Uterus (tissue), 7 donors: ENCODE measurements around the genes OR2C3, OR2G2, OR14L1P, OR2L5, OR2G6 and OR2T29.

DNA sequence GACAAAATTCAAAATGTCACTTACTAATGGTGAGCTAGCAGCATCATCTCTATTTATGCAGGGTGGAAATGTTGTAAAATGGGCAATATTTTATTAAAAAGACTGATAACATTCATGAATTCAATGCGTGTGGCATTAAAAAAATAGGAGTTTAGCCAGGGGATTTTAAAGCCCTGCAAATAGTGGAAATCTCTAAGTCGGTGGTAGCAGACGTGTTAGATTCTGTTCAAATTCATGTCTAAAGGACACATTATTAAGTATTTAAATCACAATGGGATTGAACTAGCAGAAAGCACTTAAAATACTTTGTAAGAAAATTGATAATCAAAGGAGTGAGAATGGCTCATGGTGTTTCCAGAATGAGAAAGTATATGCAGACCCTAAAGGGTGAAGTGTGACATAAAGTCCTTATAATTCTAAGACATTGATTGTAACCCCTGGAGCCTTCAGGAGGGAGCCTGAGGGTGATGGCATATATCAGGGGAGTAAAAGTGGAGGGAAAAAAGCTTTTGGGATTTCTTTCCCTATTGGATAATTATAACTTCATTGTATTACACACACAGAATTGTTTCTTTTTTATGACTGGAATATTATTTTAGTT lies at the start of gene OR2C3:
Gene OR2C3 (minus strand): TSS at position 297 of the 601 bp plus-strand sequence.
- PRO-cap, 4 experiments, result no peak in any of the 4 experiments
- RAMPAGE, long total RNA, 2 experiments, result no peak in any of the 2 experiments
- RRBS, result no CpG with 5 or more reads among the region's 3 CpGs

- PRO-cap, 4 experiments, result no peak in any of the 4 experiments
- RAMPAGE, long total RNA, 2 experiments, result no peak in any of the 2 experiments
- RRBS, result no CpG with 5 or more reads among the region's 5 CpGs
Observed at GRCh38 chr1:247588009-247588587, at the start of gene OR2G2. TSS of gene OR2G2 (plus strand) at chr1:247588360.

DNA sequence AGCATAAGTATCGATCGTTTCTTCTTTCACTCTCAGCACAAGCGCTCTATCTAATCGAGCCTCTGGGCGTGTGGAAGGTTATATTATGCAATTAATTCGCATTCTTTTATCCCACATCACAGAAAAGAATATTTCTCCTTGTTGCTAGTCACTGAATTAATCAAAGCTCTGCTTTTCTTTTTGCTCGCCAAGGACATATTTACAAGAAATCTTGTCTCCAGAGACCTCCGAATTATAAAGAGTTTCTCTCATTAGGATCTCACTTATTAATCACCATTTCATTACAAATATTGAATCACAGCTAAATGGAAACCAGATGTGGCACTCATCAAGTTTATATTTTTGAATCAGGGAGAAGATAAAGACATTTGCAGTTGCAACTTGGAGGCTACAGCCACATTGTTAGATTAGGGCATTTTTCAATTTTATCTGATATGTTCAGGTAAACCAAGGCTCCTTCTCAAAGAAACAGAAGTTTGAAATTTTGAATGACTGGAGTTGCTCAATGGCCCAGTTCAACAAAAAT lies at the start of gene OR14L1P:
Gene OR14L1P (plus strand): TSS at position 285 of the 526 bp plus-strand sequence.
- PRO-cap, 4 experiments, result no peak in any of the 4 experiments
- RAMPAGE, long total RNA, 2 experiments, result no peak in any of the 2 experiments
- RRBS, result no CpG with 5 or more reads among the region's 8 CpGs

DNA sequence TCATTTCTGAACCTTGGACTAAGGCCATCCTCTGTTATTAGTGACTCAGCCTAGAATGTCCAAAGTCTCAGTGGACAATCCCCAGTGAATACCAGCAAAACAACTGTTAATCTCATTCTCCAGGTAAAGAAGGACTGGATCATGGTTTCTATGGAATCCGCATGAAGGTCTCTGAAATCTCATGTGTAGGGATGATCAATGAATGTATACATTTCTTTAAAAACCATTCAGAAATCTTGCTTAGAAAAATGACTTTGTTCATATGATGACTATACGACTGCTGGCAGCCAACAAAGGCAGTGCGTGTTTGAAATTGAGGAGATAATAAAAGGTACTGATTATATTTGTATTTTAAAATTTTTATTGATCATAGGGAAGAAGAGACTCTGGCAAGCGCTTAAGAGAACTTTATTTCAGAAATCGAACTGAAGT lies at the start of gene OR2L5:
Gene OR2L5 (plus strand): TSS at position 253 of the 432 bp plus-strand sequence.
- PRO-cap, 4 experiments, result no peak in any of the 4 experiments
- RAMPAGE, long total RNA, 2 experiments, result no peak in any of the 2 experiments
- RRBS, result no CpG with 5 or more reads among the region's 5 CpGs

GRCh38 chr1:248507895-248508132 lies at the start of gene OR2G6:
TSS of gene OR2G6 (plus strand) at chr1:248508073.
- PRO-cap, 4 experiments, result no peak in any of the 4 experiments
- RAMPAGE, long total RNA, 2 experiments, result no peak in any of the 2 experiments
- RRBS, result no CpG with 5 or more reads among the region's 2 CpGs

- PRO-cap, 4 experiments, result no peak in any of the 4 experiments
- RAMPAGE, long total RNA, 2 experiments, result no peak in any of the 2 experiments
- RRBS, result no CpG with 5 or more reads among the region's 5 CpGs
Observed at GRCh38 chr1:248562601-248563213, at the start of gene OR2T29. TSS of gene OR2T29 (minus strand) at chr1:248562772.